Measurements from ENCODE around the genes B9D1 and ULK2.

DNA sequence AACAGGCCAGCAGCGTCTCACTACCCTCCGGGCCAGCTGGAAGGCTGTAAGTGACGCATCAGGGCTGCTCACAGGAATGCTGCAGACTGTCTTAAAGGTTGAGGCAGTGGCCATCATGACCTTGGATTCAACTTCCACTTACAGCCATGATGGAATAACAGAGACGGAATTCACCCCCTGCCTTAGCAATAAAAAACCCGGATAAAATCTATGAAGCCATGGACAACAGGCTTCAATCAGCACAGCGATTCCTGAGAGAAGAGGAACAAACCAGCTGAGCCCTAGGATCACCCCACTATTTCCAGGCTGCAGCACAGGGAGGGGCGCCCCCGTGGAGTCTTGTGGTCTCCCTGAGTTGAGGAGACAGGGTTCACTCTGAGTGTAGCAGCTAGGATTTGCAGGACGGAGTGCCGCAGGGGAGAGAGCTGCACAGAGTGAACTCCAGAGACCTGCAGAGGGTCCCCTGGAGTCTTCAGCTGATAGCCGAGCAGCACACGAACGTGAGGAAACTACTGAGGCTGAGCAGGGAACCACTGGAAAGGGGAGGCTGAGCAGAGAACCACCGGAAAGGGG is 10.5 kb downstream of the FAM83G start:
- PRO-cap, 4 experiments: peak in 2 of 4 experiments; most common plus-strand start position 384 of the sequence (in 1)
- RAMPAGE, long total RNA, 2 experiments: no peak in any of the 2 experiments
- RRBS: 40% methylated on average over 1 of the region's 14 CpGs

DNA sequence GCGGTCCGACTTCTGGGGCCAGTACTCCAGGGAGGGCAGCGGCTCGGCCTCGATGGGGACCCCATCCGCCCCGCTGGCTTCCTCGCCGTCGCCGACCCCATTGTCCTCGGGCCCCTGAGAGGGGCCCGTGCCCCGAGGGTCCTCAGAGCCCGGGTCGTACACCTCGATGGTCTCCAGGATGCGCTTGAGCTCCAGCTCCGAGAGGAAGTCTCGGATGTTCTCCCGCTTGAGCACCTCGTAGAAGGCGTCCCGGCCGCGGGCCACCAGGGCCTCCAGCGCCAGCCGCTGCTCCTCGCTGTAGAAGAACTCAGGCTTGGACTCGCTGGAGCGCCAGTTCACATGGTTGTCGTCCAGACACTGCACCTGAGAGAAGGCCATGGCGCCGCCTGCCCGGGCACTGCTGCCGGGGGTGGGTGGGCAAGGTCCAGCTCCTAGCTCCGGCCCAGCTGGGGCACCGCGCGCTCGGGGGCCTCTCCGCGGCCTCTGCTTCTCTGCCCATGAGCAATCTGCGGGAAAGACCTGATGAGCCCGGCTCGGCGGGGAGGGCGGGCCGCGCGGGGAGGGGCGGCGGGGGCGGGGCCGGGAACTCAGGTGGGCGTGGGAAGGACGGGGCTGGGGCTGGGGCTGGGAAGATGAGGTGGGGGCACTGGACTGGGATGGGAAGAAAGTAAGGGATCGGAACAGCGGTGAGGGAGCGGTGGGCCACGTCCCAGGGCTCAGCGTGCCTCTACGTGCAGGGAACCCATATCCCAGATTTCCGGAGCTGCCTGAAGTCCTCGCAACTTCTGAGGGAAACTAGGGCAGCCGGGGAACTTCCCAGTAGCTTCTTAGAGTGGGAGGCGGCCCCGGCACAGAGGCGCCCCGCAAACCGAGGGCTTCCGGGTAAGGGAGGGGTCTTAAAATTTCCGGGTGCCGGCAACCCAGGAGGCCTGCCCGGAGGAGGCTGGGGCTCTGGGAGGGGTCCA is 618 bp downstream of the FAM83G start:
- PRO-cap, 4 experiments: peak in 4 of 4 experiments; most common plus-strand start position 662 of the sequence (in 3); most common minus-strand start position 508 of the sequence (in 3)
- RAMPAGE, long total RNA, 2 experiments: no peak in any of the 2 experiments
- RRBS: 7% methylated on average over 30 of the region's 75 CpGs

DNA sequence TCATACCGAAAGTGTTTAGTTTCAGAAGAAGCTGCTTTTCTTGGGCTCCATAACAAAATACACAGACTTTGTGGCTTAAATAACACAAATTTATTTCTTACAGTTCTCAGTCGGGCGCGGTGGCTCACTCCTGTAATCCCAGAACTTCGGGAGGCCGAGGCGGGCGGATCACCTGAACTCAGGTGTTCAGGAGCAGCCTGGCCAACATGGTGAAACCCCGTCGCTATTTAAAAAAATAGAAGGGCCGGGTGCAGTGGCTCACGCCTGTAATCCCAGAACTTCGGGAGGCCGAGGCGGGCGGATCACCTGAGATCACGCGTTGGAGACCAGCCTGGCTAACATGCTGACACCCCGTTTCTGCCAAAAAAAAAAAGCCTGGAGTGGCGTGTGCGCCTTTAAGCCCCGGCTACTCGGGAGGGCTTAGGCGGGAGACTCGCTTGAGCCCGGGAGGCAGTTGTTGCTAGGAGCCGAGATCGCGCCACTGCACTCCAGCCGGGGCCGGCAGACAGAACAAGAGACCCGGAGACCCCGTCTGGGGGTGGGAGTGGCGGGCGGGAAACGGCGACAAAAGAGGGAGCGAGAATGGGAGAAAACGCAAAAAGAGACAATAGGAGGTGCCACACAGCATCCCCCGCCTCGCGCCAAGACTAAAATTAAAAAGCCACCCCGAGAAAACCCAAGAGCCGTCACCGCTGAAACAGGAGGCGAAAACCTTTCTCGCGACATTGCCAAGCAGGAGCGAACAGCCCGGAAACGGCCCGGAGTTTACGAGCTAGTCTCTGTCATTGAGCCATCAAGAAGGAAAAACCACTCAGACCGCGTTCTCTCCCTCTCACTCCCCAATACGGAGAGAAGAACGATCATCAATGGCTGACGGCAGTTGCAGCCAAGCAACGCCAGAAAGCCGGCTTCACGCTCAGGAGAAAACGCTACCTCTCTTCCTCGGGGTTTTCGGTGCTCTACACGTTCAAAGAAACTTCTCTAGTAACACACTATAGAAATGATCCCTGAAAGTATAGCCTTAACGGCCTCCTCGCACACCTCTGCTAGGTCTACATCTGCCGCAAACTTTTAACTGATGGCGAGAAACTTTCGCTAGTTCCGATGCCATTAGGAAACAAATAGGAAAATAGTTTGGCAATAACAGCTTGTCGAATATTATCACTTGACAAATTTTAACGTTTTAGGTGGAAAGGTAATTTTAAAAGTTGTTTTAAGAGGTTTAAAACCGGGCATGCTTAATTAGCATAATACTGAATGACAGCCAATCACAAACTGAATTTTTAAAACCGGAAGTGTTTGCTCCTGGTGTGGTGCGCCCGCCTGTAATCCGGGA is 15.3 kb upstream of the GRAPL start:
- PRO-cap, 4 experiments: peak in 4 of 4 experiments; most common plus-strand start position 449 of the sequence (in 4); most common minus-strand start position 1,045 of the sequence (in 2)
- RAMPAGE, long total RNA, 2 experiments: no peak in any of the 2 experiments
- RRBS: no CpG with 5 or more reads among the region's 78 CpGs

DNA sequence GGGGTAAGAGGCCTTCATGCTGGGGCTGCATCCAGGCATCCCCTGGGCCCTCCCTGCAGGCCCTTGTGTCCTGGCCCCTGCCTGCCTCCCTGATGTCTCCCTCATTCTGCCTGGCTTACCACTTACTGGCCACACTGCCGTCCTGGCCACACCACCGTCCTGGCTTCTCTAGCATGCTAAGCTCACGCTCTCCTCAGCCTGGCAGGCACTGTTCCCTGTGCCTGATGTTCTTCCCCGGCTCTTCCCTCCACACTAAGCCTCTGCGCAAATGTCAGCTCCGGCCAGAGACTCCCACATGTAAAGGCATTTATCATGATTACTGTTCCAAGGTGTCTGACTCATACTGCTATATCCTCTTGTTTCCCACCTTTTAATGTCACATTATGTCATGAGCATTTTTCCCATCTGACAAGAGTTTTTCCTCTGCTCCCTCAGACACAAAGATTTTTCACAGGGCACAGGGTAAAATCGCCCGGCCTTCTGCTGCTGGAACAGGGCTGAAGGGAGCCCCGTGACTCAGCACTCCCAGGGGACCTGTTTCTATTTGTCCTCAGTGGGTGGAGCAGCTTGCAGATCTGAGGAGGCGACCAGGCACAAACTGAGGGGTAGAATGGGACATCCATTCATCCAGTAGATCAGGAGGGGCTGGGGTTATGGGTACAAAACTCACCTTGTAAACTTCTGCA is 15.8 kb downstream of the B9D1 start:
- PRO-cap, 4 experiments: peak in 4 of 4 experiments; most common plus-strand start position 434 of the sequence (in 2); most common minus-strand start position 226 of the sequence (in 2)
- RAMPAGE, long total RNA, 2 experiments: no peak in any of the 2 experiments
- RRBS: 8% methylated on average over 2 of the region's 10 CpGs

DNA sequence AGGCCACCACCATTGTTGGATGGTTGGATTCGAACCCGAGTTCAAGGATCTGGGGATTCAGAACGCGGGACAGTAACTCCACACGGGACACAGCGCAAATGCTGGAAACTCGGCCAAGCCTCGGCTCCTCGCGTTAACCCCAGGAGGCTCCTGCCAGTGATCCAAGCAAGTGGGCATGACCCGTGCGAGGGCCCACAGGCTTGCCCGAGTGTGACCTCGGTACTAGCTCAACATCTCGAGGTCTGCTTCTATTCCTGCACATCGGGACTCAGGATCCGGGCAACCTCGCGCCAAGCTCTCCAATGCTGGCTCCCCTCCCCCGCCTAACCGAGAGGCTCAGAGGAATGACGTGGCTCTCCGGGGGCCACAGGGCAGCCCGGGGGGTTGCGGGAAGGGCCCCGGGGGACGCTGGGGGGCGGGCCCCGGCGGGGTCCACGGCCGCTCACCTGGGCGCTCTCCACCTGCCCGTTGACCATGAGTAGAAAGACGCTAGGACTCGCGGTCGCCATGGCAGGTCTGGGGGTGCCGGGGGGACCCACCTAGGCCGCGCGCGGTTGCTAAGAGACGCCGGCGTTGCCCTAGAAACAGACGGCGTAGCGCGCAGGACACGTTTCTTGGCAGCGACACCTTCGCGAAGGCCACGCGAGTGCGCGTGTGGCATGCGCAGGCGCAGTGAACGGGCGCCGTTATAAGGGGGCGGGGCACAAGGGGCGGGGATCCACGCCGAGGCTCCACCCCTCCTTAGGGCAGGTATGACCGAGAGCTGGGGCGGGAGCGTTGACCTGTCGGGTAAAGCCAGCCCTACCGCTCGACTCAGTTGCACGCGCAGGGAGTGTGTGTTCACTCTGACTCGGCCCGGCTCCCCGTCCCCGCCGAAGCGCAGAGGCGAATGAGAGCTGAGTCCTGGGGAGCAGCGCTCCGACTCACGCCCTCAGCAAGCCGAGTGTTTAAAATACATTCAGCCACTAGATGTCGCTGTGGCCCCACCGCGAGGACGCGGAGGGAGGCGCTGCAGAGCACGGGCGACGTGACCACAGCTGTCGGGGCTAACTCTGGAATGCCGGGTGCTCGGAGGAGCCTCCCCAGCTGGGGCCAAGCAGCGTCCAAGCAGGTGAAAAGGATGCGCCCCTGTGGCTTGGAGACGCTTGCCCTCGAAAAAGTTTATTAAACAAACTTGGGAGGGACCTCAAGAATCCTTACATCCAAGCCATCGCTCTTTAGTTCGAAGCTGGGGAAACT is at the start of gene B9D1:
Gene B9D1, minus strand, starts transcription at position 663 of the 1,239 bp plus-strand sequence.
- PRO-cap, 4 experiments: peak in 4 of 4 experiments; most common plus-strand start position 259 of the sequence (in 3); most common minus-strand start position 648 of the sequence (in 4)
- RAMPAGE, long total RNA, 2 experiments: no peak in any of the 2 experiments
- RRBS: 2% methylated on average over 21 of the region's 104 CpGs

DNA sequence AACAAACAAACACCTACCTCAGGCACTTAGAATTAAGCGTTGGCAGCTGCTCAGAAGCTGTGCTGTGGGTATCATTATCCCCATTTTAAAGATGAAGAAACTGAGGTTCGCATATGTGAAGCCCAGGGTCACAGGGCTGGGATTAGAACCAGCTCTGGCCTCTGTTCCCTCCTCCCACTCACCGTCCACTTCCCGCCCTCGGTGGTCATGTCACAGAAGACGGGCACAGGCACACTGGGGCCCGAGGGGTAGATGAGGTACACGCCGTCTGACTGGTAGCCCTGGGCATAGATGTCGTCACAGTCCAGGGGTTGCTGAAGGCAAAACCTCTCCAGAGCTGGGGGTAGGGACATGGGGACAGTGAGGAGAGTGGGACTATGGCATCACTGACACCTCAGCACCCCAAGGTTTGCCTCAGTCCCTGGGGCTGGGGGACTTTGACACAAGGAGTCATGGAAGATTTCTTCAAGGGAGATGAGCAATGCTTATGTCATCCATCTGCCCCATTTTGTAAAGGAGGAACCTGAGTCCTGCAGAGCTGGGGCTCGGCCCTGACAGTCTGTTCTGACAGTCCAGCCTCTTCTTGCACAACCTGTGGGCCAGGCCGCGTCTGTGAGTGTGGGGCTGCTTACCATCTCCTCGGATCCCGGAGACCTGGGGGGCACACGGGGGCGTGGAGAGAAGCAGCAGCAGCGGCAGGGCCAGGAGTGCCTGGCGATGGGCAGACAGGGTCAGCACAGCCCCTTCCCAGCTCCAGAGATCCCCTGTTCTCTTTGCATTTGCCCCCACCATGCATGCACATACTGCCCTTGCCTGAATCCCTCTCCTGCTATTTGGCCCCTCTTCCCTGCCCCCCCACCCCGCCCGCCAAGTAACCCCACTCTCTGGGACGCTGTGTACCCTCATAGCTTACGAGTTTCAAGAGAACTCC is 597 bp downstream of the MFAP4 start:
- PRO-cap, 4 experiments: peak in 3 of 4 experiments; most common plus-strand start position 570 of the sequence (in 2); most common minus-strand start position 566 of the sequence (in 3)
- RAMPAGE, long total RNA, 2 experiments: no peak in any of the 2 experiments
- RRBS: no CpG with 5 or more reads among the region's 23 CpGs

- PRO-cap, 4 experiments: no peak in any of the 4 experiments
- RAMPAGE, long total RNA, 2 experiments: no peak in any of the 2 experiments
- RRBS: no CpG with 5 or more reads among the region's 6 CpGs
Observed at GRCh38 chr17:19446995-19447788, 36.2 kb downstream of the RNF112 start.

GRCh38 chr17:19519789-19520122 is 13.9 kb upstream of the SLC47A1 start:
- PRO-cap, 4 experiments: no peak in any of the 4 experiments
- RAMPAGE, long total RNA, 2 experiments: no peak in any of the 2 experiments
- RRBS: no CpG with 5 or more reads among the region's 7 CpGs

DNA sequence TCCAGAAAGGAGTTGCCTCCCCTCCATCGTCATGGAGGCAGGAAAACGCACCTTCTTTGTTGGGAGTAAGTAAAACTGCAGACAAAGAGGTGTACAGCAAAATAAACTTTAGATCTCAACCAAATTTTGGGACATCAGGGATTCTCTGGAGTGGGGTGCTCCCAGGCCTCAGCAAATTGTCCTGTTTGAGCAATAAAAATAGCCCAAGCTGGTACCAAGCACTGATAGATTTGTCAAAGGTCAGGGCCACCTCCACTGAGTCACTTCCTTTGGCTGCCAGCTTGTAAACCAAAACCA is 1.6 kb upstream of the ALDH3A2 start:
- PRO-cap, 4 experiments: no peak in any of the 4 experiments
- RAMPAGE, long total RNA, 2 experiments: no peak in any of the 2 experiments
- RRBS: no CpG with 5 or more reads among the region's 2 CpGs

GRCh38 chr17:19647260-19647851 is 1.2 kb upstream of the ALDH3A2 start:
- PRO-cap, 4 experiments: no peak in any of the 4 experiments
- RAMPAGE, long total RNA, 2 experiments: no peak in any of the 2 experiments
- RRBS: 6% methylated on average over 1 of the region's 4 CpGs

GRCh38 chr17:19671732-19672534 is 23.4 kb downstream of the ALDH3A2 start:
- PRO-cap, 4 experiments: no peak in any of the 4 experiments
- RAMPAGE, long total RNA, 2 experiments: no peak in any of the 2 experiments
- RRBS: no CpG with 5 or more reads among the region's 7 CpGs

DNA sequence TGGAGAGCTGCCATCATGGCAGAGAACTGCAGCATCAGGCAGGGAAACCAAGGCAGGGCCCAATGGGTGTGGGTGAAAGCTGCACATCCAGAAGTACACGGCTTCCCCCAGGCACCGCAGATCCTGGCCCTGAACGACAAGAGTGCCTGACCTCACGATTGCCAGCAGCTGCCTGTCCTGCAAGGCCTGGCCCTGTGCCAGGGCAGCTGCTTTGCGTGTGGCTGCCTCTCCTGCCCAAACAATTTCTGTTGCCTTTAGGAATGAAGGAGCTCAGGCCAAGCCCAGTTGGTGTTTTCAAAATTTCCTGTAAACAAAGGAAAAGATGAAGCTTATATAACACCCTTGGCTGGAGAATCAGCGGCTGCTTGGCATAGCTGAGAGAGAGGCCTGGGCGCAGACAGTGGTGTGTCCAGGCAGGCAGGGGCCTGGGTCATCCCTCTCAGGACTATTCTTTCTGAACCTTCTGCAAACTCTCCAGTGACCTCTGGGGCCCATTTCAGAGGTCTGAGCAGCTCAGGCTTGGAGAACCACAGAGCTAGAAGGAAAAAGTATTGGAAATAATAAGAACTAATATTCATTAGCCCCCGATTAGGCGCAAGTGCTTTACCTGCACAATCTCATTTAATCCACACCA is 11.8 kb upstream of the SLC47A2 start:
- PRO-cap, 4 experiments: peak in 4 of 4 experiments; most common plus-strand start position 400 of the sequence (in 2); most common minus-strand start position 247 of the sequence (in 3)
- RAMPAGE, long total RNA, 2 experiments: no peak in any of the 2 experiments
- RRBS: no CpG with 5 or more reads among the region's 9 CpGs

DNA sequence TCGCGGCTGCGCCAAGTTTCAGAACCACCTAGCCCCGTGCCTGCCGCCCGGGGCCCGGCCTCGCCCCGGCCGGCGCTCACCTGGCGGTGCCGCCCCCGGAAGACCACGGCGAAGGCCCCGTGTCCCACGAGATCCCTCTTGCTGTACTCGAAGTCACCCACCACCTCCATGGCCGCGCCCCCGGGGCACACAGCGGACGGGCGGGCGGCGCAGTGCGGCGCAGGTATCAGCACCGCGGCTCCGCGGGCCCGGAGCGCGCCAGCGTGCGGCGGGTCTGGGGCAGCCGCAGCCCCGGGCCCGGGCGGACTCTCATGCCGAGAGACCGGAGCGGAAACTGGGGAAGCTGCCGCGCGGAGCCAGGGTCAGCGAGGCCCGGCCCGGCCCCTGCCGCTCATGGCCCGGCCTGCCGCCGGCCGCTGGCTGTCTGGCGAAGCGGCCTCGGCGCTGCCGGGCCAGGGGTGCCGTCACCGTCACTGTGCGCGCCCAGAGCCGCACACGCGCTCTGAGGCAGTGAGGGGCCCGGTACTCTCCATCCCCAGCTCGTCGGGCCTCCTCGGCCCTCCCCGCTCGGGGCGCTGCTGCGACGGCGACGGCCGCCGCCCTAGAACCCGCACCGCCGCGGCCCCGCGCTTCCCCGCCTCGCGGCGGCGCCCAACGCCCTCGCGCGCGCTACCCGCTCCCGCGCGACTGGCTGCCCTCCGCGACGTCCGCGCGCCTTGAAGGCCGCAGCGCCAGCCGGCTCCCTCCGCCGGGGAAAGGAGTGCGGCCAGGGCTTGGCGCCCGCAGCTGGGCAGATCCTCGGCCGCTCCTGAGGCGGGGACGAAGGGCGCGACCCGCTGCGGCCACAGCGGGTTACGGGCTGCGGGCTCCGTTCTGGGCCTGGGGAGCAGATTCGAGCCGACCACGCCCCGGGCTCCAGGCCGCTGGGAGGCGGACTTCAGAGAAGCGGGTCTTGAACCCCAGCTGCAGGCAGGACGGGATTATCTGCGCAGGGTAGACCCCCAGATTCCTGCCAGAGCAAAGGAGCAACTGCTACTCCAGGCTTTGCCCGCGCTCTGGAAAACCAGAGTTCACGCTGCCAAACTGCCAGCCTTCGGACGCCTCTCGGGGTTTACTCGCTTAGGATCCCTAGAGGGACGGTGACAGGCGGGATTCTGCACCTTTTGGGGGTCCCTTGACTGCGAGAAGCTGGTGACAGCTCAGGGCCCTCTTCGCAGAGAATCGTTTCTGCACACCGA is at the start of gene ULK2:
Gene ULK2, minus strand, starts transcription at position 689 of the 1,238 bp plus-strand sequence.
- PRO-cap, 4 experiments: peak in 4 of 4 experiments; most common plus-strand start position 763 of the sequence (in 2); most common minus-strand start position 689 of the sequence (in 4)
- RAMPAGE, long total RNA, 2 experiments: no peak in any of the 2 experiments
- RRBS: 1% methylated on average over 55 of the region's 150 CpGs

DNA sequence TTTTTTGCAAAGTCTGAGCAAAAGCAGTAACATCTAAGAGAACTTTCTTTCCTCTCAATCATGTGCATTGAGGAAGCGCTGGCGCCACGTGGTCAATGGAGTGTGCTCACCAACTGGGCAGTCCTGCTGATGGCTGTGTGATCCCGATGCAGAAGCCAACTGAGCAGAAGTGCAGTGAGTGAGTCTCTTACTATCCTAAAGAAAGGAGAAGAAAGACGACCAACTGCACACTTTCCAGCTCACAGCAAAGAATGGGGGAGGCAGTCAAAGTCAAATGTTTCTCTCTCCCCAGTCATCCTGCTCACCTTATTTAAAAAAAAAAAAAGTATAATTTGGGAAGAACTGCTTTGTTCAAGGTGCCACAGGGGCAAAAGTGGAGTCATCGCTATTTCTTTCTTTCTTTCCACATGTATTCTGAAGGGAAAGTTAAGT is 37.3 kb upstream of the ULK2 start:
- PRO-cap, 4 experiments: no peak in any of the 4 experiments
- RAMPAGE, long total RNA, 2 experiments: no peak in any of the 2 experiments
- RRBS: no CpG with 5 or more reads among the region's 6 CpGs

DNA sequence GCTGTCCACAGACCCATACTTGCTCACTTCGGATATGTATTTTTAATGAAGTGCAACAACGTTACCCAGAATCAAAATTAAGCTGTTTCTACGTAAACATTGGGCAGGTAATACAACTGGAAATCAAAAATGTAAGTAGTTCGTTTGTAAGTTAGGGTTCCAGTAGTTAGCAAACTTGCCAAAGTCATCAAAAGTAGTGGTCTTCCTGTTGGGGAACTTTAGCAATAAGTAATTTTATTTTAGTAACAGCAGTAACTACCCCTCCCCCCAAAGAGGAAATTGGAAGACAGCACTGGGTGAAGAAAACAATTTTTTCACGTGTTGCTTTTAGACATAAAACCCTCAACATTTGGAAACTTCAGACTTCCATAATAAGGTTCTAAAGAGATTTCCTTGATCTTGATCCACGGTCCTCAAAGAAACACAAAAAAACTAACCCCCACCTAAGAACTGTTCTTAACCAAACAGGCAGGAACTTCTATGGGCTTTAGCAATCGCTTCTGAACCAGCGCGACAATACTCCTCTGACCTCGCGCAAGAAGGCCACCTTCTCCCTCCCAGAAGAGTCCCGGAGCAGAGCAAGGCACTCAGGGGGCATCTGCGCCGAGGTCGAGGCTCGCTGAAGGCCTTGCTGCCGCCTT is 639 bp downstream of the AKAP10 start:
- PRO-cap, 4 experiments: peak in 2 of 4 experiments; most common plus-strand start position 516 of the sequence (in 2)
- RAMPAGE, long total RNA, 2 experiments: no peak in any of the 2 experiments
- RRBS: 3% methylated on average over 2 of the region's 17 CpGs

- PRO-cap, 4 experiments: peak in 3 of 4 experiments; most common plus-strand start chr17:20091946 (in 2); most common minus-strand start chr17:20091283 (in 1)
- RAMPAGE, long total RNA, 2 experiments: no peak in any of the 2 experiments
- RRBS: no CpG with 5 or more reads among the region's 23 CpGs
Observed at GRCh38 chr17:20090977-20092394, 82.3 kb downstream of the SPECC1 start.

DNA sequence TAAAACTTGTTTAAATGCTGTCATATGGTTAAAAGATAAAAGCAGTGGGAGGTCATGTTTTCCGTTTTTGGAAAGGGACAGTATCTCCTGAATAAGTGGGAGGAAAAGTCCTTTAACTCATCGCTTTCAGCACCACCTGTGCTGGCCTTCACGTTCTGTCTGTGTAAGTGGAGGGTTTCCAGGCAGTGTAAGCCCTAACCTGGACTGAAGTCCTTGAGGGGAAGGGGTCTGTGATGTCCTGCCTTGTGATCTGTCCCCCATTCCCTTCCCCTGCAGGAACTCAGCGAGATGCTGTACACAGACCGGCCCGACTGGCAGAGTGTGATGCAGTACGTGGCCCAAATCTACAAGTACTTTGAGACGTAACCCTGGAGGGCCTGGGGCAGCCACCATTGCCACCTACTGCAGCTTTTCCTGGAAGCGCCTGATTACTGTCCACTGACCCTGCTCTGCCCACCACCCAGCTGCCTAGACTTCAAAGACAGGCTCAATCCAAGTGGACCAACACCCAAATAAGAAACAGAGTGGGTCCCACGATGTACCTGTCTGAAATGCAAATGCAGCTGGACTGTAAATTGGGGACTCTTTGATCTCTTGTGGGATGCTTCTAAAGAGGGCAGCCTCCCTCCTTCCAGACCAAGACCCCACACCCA is 153.5 kb downstream of the LGALS9B start:
- PRO-cap, 4 experiments: no peak in any of the 4 experiments
- RAMPAGE, long total RNA, 2 experiments: no peak in any of the 2 experiments
- RRBS: no CpG with 5 or more reads among the region's 10 CpGs

GRCh38 chr17:20868427-20868817 is 174.4 kb downstream of the USP22 start:
- PRO-cap, 4 experiments: no peak in any of the 4 experiments
- RAMPAGE, long total RNA, 2 experiments: no peak in any of the 2 experiments
- RRBS: no CpG with 5 or more reads among the region's 20 CpGs

- PRO-cap, 4 experiments: no peak in any of the 4 experiments
- RAMPAGE, long total RNA, 2 experiments: no peak in any of the 2 experiments
- RRBS: no CpG with 5 or more reads among the region's 8 CpGs
Observed at GRCh38 chr17:21000878-21001314, 41.9 kb downstream of the USP22 start.

GRCh38 chr17:21043865-21044478 is 1.2 kb upstream of the USP22 start:
- PRO-cap, 4 experiments: peak in 2 of 4 experiments; most common plus-strand start chr17:21044186 (in 1); most common minus-strand start chr17:21044176 (in 2)
- RAMPAGE, long total RNA, 2 experiments: no peak in any of the 2 experiments
- RRBS: no CpG with 5 or more reads among the region's 13 CpGs

Measured in uterus (tissue), 7 donors.